Panc1 (cell line): ENCODE measurements around a stretch of chr18.

DNA sequence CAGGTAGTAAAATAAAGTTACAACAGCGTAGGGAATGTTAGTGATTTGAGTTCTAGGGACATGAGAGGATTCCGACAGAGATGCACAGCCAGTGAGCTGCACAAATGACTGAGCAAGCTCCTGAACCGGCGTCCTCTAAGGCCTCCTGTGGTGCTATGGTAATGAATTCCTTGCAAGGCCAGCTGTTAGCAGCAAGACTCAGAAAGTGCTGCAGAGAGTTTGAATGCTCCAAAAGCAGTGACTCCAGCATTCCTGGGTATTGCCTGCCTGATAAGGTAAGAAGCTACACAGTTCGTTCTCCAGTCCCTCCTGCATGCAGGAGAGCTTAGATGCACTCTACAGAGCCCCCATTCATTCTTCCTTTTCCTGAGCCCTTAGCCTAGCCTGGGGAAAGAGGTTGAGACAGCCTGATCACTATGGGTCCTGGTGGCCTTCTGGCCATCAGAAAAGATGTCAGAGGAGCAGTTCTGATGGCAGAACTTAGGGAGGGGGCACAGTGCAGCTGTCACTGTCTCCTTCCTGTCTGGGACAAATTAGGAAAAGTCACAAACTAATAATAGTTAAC is 4.9 kb upstream of the DYM start:
- RRBS, 2 experiments, result no CpG with 5 or more reads among the region's 5 CpGs

DNA sequence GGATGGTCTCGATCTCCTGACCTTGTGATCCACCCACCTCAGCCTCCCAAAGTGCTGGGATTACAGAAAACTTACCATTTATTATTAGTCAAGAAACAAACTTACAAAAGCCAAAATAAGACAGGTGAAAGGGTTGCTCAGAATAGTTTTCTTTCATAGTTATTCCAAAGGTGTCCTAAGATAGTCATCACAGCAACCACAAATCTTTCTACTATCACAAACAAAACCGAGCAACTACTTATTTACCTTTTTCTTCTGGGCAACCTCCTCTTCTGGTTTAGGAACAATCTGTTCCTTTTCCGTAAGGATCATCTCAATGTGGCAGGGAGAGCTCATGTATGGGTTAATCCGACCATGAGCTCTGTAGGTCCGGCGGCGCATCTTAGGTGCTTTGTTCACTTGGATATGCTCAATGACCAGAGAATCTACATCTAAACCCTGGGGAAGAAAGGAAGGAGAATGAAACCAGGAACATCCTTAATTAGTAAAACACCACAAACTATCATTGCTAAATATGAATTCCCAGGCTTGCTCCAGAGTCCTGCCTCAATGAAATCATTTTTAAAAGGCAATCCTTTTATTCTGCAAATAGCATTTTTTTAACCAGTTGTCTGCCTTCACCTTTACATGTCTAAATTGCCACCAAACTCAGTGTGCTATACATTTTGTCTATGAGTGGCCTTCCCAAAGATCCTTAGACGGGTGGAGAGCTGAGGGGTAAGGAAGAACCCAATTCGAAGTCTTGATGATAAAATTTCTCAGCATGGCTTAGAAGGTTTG is 2.3 kb upstream of the C18orf32 start:
- RRBS, 2 experiments, result no CpG with 5 or more reads among the region's 9 CpGs

GRCh38 chr18:49647007-49647252 is 85.1 kb downstream of the LIPG start:
- RRBS, 2 experiments, result no CpG with 5 or more reads among the region's 3 CpGs

DNA sequence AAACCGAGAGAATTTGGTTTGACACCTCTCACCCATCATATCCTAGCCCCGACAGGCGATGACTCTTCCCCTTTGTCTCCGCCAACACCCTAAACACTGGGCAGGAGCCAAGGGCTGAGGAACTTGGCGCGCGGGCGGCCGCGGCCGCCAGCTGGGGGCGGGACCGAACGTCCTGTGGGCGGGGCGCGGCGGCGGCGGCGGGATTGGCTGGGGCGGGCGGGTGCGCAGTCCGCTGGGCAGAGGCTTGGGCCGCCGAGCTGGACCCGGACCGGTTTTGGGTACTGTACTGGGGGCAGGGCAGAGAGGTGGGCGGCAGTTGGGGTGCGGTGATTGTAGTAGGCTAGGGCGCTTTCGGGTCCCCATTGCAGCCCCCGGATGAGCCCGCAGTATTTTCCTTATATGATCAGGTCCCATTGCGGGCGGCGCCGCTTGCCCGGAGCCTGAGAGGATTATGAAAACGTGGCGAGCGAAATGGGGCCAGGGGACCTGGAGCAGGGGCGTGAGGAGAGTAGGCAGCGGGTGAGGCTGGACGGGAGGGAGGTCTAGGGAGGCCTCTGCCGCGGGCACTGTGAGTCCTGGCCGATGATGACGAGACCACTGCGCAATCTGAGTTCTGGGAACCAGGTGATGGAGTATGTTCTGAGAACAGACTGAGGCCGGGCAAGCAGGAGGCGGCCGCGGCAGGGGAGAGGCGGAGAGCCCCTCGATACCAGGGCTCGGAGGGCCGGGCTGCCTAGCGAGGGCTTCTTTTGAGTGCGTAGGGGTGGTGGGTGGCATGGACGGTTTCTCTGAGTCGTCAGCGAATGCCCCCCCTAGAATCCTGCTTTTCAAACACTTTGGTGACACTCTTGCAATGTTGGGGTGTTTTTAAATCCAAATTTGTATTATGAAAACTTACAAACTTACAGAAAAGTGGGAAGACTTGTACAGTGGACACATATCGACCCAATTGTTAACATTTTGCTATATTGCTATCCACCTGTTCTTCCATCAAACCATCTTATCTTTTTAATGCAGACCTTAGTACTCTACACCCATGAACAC is 774 bp upstream of the ACAA2 start:
- RRBS, 2 experiments, result 1 to 6% methylated on average over 15 to 18 of the region's 65 CpGs

GRCh38 chr18:49944730-49945683 is 131.7 kb upstream of the ACAA2 start:
- RRBS, 2 experiments, result no CpG with 5 or more reads among the region's 16 CpGs

GRCh38 chr18:50097492-50098146 is 97.3 kb downstream of the MYO5B start:
- RRBS, 2 experiments, result no CpG with 5 or more reads among the region's 6 CpGs

GRCh38 chr18:50280567-50281044 is 717 bp downstream of the MBD1 start:
- RRBS, 2 experiments, result no CpG with 5 or more reads among the region's 5 CpGs

DNA sequence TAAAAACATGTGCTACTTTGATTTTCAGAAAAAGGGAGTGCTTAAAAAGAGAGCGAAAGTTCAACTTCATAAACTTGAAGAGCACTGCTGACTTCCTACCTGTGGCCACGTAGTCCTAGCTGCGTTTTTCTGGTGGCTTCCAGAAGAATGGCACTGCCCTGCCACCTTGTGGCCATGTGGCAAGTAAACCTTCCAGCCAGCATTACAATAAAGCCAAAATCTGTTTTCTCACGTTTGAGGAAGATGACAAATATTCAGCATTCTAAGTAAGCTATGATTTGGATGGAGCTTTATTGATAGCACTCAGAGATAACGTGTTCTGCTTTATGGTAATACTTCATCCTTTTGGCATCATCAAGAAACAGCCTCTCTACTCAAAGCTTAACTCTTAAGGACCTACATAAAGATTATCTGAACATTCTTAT is 17.6 kb upstream of the SKA1 start:
- RRBS, 2 experiments, result no CpG with 5 or more reads among the region's 5 CpGs

GRCh38 chr18:50649650-50650429 is 90.0 kb downstream of the MAPK4 start:
- RRBS, 2 experiments, result no CpG with 5 or more reads among the region's 6 CpGs

DNA sequence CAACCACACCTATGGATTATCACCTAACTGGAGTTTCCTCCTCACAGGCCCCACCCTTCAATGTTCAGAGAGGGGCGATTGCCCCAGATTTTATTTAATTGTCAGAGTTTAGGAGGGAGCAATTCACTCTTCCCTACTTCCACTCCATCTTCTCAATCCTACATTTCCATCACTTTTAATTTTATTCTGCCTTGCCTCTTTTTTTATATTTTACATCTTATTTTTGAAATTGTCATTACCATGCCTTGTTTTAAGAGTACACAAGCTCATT is 937 bp upstream of the ME2 start:
- RRBS, 2 experiments, result no CpG with 5 or more reads among the region's 1 CpG

DNA sequence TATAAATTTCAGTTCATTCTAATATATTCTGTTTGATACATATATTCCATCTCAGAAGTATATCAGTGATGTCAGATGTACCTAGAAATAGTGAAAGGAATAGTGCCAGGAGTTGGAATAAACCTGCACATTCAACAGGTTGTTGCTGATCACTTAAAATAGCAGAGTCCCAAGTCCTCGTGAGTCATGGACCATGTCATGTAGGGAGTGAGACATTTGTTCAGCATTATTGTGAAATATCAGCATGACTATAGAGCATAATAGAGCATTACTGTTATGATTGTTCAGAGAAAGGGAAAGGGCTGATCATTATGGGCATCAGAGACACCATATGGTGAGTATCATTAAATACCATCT is 5.4 kb downstream of the ELAC1 start:
- RRBS, 2 experiments, result no CpG with 5 or more reads among the region's 1 CpG

DNA sequence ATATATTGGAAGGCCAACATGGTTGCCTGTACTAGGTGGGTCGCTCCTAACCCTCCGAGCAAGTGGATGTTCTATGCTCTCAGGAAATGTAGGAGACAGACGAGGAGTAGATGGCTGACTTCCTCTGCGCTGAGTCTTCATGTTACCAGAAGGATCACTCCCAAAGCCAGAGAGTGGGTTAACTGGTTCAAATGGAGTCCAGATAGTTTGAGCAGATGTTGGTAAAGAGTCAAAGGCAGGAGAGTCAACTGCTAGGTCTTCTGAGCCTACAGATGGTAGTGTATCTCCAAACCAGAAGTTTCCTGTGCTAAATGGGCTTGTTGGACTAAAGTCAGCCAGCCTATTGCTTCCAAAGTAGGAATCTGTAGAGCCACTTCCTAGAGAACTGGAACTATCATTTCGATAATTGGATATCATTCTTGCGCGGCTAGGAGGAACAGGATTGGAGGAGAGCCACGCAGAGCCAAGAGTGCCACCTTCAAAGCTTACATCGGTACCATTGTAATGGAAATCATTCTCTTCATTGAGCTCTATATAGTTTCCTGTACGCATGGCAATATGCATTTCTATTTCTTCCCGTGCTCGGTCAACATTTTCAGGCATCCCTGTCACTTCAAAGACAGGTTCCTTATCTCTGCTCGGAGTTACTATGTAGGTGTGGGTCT is 20.7 kb downstream of the MEX3C start:
- RRBS, 2 experiments, result no CpG with 5 or more reads among the region's 13 CpGs

DNA sequence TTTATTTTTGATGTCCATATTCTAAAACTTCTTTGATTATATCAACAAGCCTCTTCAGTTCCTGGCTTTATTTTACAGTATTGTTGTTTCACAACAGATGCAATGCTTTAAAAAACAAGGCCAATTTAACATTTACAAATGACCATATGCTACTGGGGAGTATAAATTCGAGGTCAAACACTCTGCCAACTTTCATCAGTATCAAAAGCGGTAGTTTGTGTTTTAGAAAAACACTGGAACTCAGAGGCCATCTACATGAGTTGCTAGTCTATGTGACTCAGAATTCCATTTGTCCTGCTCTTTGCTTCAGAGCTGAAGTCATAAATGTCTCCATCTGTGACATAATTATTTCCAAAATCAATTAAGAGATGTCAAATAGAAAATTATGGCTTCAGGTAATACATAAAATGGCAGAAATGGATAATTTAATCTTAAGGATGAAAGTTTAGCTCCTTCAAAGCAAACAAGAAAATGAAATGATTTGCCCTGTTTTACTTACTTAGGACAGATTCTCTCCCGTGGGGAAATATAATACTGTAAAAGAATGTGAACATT is 3.8 kb downstream of the MEX3C start:
- RRBS, 2 experiments, result no CpG with 5 or more reads among the region's 3 CpGs

- RRBS, 2 experiments, result no CpG with 5 or more reads among the region's 4 CpGs
Observed at GRCh38 chr18:54223104-54223477, 1.4 kb downstream of the MBD2 start.

GRCh38 chr18:54232523-54232942 is 8.1 kb upstream of the MBD2 start:
- RRBS, 2 experiments, result no CpG with 5 or more reads among the region's 6 CpGs

- RRBS, 2 experiments, result no CpG with 5 or more reads among the region's 12 CpGs
Observed at GRCh38 chr18:54254242-54254857, 15.0 kb upstream of the POLI start.

- RRBS, 2 experiments, result no CpG with 5 or more reads among the region's 3 CpGs
Observed at GRCh38 chr18:54293693-54294170, 24.4 kb downstream of the POLI start.

GRCh38 chr18:54829754-54830351 is 1.6 kb downstream of the RAB27B start:
- RRBS, 2 experiments, result no CpG with 5 or more reads among the region's 1 CpG

- RRBS, 2 experiments, result no CpG with 5 or more reads among the region's 2 CpGs
Observed at GRCh38 chr18:55244520-55244789, 285.2 kb upstream of the CCDC68 start.

GRCh38 chr18:55258775-55259232 is 299.5 kb upstream of the CCDC68 start:
- RRBS, 2 experiments, result no CpG with 5 or more reads among the region's 8 CpGs